ENCODE results near the genes SIRT7 and DUS1L.

- PRO-cap, result no peak
Measured at GRCh38 chr17:81556609-81556934, 4.4 kb upstream of the FAAP100 start.

GRCh38 chr17:81558373-81559412, 6.5 kb upstream of the FAAP100 start:
- PRO-cap, result no peak

DNA sequence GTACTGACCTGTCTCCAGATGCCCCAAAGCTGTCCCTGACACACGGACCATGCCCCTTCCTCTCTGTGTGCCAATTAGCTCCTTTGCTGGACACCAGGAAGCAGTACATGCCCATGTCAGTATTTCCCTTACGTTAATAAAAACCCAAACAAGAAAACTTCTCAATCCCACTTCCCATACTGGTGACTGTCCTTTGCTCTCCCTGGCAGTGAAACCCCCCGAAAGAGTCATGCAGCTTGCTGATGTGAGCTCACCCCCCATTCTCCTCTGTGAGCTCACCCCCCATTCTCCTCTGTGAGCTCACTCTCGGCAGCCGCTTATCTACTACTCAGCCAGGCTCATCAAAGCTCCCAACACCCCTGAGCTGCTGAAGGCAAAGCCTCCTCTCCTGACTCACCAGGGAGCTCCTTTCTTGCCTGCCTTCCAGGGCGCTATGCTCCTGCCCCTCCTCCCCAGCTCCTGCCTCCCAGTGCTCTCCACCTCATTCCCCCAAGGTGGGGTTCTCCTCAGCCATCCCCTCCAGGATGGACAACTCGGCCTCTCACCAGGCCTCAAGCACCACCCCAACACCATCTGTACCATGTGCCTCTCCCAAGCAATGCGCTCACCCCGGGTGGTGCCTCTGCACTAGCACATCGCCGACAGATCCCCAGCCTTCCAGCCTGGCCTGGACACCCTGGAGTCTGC, 27.6 kb upstream of the FAAP100 start:
- PRO-cap, result no peak

GRCh38 chr17:81580848-81581244, 28.7 kb upstream of the FAAP100 start:
- PRO-cap, result no peak

DNA sequence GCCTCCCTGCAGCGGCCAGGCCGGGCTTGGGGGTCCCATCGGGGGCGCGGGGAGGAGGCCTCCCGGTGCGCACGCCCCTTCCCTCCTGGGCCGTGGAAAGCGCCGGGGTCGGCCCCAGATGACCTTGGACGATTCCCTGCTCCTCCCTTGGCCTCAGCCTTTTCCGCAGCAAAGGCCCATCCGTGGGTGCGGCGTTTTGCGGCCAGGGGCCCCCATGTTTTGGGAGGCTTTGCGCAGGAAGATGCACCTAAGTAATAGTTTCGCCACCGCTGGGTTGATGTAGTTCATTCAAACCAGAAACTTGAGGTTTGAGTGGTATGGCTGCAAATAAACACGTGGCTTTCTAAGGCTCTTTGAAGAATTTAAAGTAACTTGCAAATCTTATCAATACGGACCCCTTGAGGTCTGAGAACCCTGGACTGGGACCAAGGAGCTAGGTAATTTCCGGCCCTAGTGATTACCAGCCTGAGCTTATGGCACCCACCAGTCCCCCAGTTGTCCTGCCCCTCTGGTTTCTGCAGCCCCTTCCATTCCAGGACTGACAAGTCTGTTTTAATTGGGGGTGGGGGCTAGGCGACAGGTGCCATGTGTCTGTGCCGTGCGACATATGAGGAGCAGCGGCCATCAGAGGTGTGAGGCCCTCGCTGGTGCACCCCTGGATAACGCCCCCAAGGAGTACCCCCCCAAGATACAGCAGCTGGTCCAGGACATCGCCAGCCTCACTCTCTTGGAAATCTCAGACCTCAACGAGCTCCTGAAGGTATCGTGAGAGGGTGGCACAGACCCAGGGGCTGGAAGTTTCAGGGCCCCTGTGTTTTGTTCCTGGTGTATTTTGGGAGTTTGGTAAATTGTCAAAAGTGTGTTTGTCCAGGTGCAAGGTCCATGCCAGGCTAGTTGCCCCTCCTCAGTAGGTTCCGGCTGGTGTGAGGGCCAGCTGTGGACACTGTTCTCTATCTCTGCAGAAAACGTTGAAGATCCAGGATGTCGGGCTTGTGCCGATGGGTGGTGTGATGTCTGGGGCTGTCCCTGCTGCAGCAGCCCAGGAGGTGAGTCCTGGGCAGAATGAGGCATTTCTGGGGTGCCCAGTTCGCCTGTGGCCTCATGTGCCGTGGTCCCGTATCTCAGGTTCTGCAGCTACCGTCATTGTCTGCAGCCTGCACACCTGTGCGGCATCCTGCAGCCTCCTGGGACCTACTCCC, 903 bp downstream of the MRPL12 start:
- PRO-cap, result no peak

DNA sequence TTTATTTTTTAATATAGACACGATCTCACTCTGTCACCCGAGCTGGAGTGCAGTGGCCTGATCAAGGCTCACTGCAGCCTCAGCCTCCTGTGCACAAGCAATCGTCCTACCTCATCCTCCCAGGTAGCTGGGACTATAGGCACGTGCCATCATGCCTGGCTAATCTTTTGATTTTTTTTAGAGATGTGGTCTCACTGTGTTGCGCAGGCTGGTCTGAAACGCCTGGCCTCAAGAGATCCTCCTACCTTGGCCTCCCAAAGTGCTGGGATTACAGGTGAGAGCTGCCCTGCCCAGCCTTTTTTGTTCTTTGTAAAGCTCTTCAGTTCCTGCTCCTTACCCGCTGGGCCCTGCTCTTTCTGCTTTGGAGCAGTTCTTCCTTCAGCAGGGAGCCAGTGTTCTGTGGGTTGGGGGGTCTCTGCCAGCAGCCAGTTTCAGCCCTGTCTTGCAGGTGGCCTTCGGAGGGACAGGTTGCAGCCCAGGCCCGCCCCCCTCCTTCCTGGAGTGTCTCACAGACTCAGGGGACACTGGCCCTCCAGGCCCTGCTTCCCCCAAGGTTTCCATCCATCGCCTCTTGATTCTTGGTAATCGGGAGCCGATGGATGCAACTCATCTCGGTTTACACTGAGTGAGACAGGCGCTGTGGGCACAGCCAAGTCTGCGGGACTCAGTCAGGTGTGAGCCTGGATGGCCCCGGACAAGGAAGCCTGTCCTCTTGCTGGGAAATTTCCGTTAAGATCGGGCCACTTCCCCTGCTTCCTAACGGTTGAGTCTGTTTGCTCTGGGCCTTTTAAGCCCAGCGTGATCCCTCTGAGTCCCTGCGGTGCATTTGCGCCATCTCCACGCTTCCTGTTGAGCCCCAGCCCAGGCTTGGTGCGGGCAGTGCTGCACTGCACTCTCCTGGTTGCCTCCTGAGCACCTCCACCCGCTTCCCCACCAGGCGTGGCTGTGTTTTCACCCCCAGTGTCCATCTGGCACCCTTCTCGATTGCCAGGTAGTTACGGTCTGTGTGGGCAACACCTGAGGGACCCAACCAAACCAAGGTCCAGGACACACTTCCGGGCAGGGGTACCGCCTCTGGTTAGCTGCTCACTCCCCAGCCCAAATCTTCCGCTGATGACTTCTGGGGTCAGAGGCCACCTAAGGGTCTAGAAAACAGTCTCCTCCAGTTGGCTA, 1.8 kb upstream of the SLC25A10 start:
- PRO-cap, result no peak

GRCh38 chr17:81735160-81736531, 23.6 kb downstream of the SLC25A10 start:
- PRO-cap, result unidirectional peak, plus-strand start at chr17:81735831

DNA sequence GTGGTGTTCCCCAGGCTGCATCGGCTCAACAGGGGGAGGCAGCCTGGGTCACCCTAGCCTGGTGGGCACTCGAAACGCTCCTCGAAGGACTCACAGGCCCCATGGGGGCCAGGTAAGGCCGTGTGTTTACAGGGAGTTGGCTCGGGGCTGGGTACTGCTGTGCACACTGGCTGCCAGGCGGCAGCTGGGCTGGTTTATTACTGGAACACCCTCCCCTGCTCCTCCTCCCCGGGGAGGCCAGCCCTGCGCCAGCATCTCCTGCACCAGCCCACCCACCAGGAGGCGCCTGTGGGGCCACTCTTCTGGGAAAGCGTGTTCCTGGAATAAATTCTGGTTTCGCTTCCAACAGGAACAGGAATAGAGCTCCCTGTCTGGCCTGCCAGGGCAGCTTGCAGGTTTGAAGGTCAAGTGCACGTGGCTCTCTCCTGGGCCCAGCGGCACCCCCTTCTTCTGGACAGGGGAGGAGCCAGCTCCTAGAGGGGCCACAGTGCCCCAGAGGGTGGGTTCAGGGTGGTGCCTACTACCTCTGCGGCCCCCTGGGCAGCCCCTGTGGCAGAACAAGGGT, 11.4 kb downstream of the MCRIP1 start:
- PRO-cap, result unidirectional peak, plus-strand start at position 360 of the sequence

- PRO-cap, result no peak
Measured at GRCh38 chr17:81842972-81843381, 8.1 kb upstream of the PPP1R27 start.

- PRO-cap, result unidirectional peak, plus-strand start at chr17:81859567; unidirectional peak, plus-strand start at chr17:81860088
Measured at GRCh38 chr17:81859420-81860263, 693 bp downstream of the P4HB start.

DNA sequence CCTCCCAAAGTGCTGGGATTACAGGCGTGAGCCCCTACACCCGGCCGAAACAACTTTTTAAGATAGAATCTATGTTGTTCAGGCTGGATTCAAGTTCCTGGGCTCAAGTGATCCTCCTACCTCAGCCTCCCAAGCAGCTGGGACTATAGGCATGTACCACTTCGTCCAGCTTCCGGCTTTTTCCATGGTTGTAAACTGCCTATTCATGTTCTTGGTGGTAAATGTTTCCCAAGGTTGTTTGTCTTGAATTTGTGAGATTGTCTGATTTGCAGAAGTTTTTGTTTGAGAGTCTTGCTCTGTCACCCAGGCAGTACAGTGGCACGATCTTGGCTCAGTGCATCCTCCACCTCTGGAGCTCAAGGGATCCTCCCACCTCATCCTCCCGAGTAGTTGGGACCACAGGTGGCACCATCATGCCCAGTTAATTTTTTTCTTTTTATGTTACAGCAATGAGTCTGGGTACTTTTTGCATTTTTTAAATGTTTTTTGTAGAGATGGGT, 5.6 kb upstream of the ARHGDIA start:
- PRO-cap, result no peak

DNA sequence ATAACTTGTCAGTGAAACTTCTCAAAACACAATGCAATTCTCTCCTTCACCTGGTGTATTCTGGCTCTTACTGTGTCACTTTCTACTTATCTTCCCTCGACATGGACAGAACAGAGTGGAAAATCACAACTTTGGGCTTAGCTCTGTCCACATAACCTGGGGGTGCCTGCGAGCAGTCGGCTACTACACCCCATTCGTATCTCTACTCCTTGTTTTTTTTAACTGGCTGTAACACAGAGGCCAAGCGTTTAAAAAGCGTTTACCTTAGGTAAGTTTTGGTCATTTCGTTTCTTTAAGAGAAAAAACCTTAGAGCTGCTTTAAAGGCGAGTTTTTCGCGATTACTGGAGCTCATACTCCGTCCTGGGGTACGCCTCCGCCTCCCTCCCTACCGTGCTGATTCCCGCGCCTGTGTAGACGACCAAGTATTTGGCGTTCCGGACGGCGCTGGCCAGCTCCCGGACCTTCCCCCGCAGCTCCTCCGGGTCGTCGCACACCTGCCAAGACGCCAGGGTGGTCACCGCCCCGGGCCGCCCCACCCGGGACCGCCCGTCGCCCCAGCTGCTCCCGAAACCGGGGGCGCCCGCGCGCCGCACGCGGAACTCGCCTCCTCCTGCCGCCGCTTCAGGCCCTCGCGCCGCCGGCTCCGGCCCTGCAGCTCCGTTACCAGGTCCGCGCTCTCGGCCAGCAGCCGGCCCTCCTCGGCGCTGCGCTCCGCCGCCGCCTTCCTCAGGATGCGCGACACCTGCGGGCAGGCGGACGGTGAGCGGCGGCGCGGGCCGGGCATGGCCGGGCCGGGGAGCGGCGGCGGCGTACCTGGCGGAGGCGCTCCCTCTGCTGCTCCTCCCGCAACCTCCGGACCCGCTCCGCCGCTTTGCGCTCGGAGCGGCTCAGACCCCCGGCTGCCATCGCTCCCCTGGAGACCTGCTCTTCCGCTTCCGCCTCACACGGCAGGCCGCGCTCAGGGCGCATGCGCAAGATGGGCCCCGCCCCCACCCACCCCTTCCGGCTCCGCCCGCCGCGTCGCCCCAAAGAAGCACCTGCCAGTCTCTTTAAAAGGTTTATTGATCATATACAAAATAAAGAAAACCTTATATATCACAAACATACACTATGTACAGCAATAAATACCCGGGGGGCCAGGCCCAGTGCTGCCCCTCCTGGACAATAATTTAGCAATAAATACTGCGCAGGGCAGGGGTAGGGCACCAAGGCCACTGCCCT, at the start of gene SIRT7:
Gene SIRT7, minus strand, starts transcription at position 952 of the 1,222 bp plus-strand sequence.
- PRO-cap, result bidirectional peak, plus-strand start at position 1,012 of the sequence, minus-strand start at position 916 of the sequence

- PRO-cap, result no peak
Measured at GRCh38 chr17:81928216-81928665, 706 bp upstream of the MAFG start.

GRCh38 chr17:81994727-81995712, 17.6 kb downstream of the ASPSCR1 start:
- PRO-cap, result no peak

DNA sequence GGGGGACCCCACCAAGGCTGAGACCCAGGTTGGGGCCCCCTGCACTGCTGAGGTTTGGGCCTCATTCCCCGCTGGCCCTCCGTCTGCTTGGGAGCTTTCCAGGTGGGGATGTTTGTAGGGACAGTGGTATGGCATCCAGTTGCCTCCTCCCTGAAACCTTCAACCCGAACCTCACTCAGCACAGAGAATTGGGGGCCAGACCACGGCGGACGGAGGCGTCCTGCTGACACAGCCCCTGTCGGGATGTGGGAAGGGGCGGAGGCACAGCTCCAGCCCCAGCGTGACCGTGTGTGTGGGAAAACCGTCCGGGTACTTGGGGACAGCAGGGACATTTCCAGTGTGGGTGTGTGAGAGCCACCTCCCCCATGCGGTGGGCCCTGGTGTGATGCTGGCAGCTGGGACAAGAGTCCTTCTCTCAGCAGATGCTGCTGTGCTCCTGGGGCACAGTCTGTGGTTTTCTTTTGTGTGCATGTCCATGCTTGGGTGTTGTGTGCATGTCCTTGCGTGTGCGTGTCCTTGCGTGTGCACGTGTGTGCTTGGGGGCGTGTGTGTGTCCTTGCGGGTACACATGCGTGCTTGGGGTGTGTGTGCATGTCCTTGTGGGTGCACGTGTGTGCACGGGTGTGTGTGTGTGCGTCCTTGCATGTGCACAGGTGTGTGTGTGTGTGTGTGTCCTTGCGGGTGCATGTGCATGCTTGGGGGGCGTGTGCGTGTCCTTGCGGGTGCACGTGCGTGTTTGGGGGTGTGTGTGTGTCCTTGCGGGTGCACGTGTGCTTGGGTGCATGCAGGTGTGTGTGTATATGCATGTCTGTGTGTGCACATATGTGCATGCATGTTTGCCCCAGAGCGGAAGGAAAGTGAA, 16.9 kb downstream of the CENPX start:
- PRO-cap, result no peak

DNA sequence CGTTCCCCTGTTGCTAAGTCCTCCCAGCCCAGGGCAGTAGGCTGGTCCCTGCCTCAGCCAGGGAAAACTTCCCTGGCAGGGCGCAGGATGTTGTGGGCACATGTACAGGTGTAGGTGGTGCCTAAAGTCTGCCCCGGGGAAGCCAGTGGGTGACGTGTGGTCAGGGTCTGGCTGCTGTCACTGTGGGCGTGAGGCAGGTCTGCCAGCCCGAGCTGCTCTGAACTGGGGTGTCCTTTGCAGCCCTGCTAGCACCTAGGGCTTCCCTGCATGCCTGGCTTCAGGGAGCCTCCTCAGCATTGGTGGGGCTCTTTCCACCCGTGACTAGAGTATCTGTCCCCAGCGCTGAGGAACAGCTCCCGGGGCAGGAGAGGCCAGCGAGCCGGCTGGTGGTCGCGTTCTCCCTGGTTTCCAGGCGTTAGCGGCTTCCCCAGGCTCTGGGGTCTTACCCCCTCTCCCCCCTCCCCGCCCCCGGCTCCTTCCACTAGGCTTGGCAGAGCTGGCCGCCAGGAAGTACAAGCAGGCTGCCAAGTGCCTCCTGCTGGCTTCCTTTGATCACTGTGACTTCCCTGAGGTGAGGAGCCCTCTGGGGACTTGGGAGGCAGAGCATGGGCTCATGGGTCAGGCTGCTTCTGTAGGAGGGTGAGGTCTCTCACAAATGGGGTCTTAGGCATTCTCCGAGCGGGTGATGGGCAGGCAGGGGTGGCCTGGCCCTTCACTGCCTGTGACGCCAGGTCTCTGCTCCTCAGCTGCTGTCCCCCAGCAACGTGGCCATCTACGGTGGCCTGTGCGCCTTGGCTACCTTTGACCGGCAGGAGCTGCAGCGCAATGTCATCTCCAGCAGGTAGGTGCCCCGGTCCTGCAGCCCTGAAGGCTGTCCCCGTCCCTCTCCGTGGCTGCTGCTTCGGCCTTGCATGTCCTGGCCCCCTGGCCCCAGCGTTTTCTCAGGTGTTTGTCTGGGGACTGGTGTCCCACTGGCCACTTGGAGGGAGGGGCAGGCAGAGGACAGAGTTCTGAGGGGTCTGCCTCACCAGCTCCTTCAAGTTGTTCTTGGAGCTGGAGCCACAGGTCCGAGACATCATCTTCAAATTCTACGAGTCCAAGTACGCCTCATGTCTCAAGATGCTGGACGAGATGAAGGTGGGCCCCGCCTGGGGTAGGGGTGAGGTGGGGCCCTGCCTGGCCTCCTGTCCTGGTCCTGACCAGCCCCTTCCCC, 4.0 kb downstream of the GPS1 start:
- PRO-cap, result no peak

DNA sequence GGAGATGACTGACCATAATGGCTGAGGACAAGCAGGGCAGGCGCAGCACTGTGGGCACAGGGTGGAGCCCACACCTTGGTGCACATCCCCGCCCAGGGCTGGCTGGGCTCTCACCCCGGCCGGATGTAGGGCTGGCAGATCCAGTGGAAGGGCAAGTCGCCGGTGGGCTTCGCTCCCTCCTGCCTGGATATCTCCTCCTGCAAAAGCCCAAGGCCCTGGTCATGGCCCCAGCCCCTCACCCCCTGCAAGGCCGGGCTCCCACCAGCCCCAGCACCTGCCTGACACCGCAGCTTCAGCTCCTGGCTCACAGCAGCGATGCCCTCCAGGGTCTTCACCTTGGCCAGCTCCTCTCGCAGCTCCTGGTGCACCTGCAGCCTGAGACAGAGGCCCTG, 5.0 kb downstream of the DUS1L start:
- PRO-cap, result no peak

DNA sequence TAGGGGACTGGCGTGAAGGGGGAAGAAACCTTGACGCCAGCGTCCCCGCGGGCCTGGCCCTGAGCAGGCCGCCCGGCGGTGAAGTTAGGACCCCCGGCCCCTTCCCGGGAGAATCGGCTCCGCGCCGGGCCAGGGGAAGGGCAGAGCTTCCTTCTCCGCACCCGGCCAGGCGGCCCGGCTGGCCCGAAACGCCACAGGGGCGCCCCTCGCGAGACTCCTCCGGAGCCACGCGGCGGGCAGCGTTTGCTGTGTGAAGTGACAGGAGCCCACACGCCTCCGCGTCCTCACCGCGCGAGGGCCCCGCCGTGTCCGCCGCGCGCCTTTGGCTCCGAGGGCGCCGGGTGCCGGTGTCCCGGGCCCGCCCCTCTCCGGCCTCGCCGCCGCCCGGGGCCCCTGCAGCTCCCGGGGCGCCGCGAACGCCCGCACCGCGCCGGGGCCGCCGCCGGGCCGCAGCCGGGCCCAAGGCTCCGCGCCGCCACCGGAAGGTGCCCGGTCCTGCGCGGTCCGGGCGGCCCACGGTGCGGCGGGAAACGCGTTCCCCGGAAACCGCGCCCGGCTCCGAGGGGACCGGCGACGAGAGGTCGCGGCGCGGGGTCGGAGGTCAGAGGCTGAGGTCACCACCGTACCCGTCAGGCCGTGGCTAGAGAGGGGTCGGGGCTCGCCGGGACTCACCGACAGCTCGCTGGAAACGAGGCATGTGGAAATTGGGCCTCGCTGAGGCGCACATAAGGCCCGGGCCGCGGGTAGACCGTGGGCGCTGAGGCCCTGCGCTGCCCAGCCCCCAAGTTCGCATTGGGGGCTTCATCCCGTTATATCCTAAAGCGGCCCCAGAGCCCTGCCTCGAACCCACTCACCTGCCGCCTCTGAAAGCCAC, at the start of gene DUS1L:
Gene DUS1L, minus strand, starts transcription at position 480 of the 874 bp plus-strand sequence.
- PRO-cap, result bidirectional peak, plus-strand start at position 570 of the sequence, minus-strand start at position 480 of the sequence

DNA sequence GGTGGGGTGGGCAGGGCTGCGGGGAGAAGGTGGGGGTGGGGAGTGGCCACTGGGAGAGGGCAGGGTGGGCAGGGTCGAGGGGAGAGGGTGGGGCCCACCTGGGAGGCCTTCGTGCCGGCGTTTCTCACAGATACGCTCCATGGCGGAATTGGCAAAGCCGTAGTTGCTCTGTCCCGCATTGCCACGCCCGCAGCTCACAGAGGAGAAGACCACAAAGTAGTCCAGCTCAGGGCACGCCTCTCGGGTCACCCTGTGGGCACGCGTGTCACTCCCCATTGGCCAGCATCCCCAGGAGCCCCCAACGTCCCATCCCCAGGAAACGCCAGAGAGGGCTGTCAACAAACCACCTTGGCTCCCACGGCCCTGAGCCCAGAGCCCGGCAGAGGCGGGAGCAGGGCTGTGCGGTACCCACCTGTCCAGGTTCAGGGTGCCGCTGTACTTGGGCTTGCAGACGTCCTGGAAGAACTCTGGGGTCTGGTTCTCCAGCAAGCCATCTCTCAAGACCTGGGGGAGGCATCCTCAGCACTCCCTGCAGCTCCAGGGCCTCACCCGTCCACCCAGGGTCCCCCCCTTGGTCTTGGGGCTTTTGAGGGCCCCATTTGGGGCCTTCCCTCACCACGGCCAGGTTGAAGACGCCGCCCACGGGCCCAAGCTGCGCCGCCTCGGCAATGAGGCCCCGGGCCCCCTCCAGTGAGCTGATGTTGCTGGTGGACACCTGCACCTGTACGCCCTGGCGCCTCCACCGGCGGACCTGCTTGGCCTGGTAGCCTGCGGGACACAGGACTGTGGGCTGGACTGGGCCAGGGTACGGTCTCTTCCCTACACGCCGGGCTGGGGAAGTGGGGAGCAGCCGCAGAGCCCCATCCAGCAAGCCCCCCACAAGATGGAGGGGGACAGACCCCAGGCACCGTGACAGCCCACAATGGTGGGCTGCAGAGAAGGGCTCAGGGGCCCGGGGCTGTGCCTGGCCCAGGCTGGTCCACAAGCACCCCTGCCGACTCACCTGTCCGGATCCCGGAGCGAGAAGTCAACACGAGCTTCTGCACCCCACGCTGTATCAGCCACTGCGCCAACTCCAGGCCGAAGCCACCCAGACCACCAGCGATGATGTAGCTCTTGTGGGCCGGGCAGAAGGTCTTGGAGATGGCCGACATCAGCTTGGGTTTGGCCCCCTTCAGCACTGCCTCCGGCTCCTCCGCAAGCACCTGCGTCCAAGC, 15.7 kb downstream of the FASN start:
- PRO-cap, result no peak

GRCh38 chr17:82113796-82114507, 15.9 kb upstream of the FASN start:
- PRO-cap, result no peak

Measured in vermiform appendix (tissue), 1 donor.